Measurements from ENCODE around the gene MED8.

DNA sequence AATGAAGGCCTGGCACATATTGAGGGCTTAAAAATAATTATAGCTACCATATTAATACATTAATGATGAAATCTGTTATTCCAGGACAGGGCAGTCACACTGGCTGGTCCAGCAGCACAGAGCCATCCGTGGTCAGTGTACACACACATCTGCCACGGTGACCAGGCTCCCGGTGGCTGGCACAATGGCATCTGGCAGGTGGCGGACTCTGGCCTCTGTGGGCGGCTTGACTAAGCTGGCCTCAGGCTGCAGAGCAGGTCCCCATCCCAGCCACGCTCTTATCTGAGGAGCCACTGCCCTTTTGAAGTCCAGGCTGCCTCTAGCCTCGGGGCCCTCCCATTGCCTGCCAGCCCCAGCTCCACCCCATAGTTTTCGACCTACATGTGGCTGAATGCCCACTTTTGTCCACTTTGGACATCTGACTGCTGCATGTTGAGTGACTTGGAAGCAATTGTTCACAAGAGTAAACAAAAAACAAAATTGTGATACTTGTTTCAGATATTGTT is 29.9 kb upstream of the EDN2 start:
- PRO-cap = no peak
- RAMPAGE, long total RNA, 4 experiments = no peak in any of the 4 experiments

- PRO-cap = no peak
- RAMPAGE, long total RNA, 4 experiments = no peak in any of the 4 experiments
Measured at GRCh38 chr1:41536229-41536916, 51.9 kb upstream of the EDN2 start.

DNA sequence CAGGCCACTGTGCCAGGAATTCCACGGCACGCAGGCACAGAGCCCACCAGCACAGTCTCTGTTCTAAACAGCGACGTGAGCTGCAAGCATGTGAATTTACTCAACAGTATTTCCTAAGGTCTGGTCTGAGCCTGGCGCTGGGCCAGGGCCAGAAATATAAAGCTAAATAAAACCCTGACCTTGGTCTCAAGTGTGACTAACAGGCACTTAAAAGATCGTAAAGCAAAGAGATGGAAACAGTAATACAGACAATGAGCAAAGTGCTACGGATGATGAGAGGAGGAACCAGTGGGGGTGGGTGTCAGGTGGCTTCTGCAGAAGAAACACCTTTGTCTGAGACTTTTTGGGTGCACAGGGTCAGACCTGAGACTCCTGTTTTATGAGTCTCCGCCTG is 53.3 kb upstream of the EDN2 start:
- PRO-cap = no peak
- RAMPAGE, long total RNA, 4 experiments = no peak in any of the 4 experiments

DNA sequence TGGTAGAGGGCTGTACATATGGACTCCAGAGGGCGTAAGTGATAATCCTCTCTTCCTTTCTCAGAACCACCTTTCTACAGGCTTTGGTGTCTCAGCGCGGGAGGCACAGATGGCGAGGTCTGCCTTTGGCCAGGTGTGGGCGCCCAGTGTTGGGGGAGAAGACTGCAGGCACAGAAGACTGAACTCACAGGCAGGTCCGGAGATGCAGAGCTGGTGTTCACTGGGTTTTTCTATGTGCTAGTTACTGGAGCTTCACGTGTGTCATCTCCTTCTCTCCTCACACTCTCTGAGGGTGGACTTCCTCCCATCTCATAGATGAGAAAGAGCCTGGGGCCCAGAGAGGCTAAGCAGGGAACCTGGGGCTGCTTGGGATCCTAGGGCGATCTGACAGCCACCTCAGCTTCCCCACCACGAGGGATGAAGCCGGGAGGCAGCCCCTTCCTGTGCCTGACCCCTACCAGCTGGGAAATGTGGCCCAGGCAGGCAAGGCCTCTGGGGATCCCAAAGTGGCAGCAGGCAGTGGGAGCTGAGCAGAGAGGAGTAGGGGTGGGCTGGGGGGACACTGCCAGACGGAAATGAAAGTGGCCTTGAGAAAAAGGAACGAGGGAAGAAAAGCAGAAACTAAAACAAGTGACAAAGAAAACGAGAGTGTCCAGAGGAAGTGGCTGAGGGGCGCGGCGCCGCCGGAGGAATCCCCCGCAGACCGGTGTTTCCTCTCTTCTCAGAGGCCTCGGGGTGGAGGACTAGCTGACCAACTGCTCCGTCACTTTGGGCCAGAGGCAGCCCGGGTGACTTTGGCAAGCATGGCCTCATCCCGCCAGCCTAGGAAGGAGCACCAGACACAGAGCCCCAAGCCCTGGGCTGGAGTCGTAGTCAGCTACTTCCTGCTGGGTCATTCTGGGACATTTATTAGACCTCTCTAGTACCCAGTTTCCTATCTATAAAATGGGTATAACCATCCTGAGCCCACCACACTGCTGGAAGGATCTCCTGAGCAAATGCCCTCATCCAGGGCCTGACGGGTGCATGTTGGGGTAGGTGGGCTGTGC is 191.5 kb downstream of the HIVEP3 start:
- PRO-cap = no peak
- RAMPAGE, long total RNA, 4 experiments = no peak in any of the 4 experiments

DNA sequence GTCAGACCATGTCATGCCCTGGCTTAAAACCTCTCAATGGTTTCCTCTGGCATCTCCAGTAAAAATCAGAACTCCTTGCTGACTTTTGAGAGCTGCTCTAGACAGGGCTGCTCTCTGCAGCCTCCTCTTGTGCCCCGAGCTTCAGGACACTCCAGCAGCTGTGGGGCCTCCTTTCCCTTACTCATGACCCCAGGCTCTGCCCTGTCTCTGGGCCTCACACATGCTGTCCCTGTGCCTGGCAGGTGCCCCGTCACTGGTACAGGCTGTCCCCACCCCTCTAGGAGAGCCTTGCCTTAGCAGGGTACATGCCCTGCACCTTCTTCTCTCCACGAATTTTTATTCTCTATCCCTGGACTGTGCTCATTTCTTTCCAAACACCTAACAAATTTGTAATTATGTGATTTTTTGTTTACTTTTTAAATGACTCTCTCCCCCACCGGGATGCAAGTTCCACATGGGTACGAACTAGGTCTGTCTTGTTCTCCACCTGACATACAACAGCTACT is 43.2 kb downstream of the HIVEP3 start:
- PRO-cap = no peak
- RAMPAGE, long total RNA, 4 experiments = no peak in any of the 4 experiments

- PRO-cap = no peak
- RAMPAGE, long total RNA, 4 experiments = no peak in any of the 4 experiments
Measured at GRCh38 chr1:41882006-41882493, 36.7 kb downstream of the HIVEP3 start.

GRCh38 chr1:42173149-42173710 is 8.7 kb upstream of the GUCA2A start:
- PRO-cap = no peak
- RAMPAGE, long total RNA, 4 experiments = no peak in any of the 4 experiments

DNA sequence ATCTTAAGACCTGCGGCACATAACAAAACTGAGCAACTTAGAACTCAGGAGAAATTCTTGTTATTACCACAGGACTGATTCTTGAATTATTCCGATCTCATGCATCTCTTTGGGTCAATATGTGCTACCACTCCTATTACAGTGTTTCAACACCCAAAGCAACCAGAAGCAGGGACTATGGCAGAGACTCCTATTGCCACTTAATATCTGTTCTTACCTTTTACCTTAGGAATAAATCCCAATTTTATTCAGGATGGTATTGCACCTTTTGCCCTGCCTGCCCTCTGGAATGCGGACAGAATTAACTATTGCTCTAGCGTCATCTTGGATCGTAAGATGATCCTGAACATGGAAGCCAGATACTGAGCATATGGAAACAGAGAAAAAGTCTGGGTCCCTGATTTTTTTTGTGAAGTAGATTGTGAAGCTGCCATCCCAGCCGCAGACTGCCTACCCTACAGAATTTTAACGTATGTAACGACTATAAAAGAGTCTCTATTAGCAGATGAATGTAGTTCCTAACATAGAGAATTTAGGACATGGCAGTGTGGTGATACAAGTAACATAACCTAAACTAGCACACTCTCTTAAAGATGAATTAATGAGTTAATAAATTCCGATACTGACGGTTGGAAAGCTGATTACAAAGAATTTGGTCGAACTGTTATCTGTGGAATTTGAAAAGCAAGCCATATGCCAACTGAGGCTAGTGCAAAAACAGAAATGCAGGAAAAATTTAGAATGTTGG is 51.2 kb downstream of the FOXJ3 start:
- PRO-cap = no peak
- RAMPAGE, long total RNA, 4 experiments = no peak in any of the 4 experiments

GRCh38 chr1:42704276-42704665 is 22.1 kb downstream of the YBX1 start:
- PRO-cap = no peak
- RAMPAGE, long total RNA, 4 experiments = no peak in any of the 4 experiments

GRCh38 chr1:42705303-42705724 is 23.1 kb downstream of the YBX1 start:
- PRO-cap = no peak
- RAMPAGE, long total RNA, 4 experiments = no peak in any of the 4 experiments

GRCh38 chr1:42844341-42845299 is 1.8 kb upstream of the ZNF691 start:
- PRO-cap = no peak
- RAMPAGE, long total RNA, 4 experiments = no peak in any of the 4 experiments

GRCh38 chr1:42940692-42941635 is 17.7 kb downstream of the SLC2A1 start:
- PRO-cap = bidirectional peak, plus-strand start at chr1:42941234, minus-strand start at chr1:42941113
- RAMPAGE, long total RNA, 4 experiments = no peak in any of the 4 experiments

GRCh38 chr1:42953210-42953952 is 5.3 kb downstream of the SLC2A1 start:
- PRO-cap = bidirectional peak, plus-strand start at chr1:42953655, minus-strand start at chr1:42953536
- RAMPAGE, long total RNA, 4 experiments = no peak in any of the 4 experiments

GRCh38 chr1:42956789-42957696 is 1.6 kb downstream of the SLC2A1 start:
- PRO-cap = bidirectional peak, plus-strand start at chr1:42956935, minus-strand start at chr1:42956723; bidirectional peak, plus-strand start at chr1:42957414, minus-strand start at chr1:42957345
- RAMPAGE, long total RNA, 4 experiments = no peak in any of the 4 experiments

DNA sequence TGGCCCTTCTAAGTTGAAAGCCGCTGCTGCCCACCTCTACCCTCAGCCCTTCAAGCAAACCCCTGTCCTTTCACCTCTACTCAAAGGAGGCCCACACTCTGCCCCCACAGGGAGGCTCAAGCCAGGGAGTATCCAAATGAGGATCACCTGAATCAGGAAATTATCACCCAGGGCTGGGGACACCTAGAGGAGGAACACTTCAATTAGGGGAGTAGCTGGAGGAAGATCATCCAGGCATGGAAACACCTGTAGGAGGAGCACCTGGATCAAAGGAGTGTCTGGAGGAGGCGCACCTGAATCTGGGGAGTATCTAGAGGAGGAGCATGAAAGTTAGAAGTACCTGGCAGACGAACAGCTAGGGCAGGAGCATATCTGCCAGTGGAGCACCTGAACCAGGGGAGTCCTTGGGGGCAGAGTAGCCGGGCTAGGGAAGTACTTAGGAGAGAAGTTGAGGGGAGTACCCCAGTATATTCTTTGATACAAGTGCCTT is 1.4 kb downstream of the C1orf210 start:
- PRO-cap = no peak
- RAMPAGE, long total RNA, 4 experiments = no peak in any of the 4 experiments

GRCh38 chr1:43303116-43303783 is 2.5 kb downstream of the TIE1 start:
- PRO-cap = no peak
- RAMPAGE, long total RNA, 4 experiments = no peak in any of the 4 experiments

DNA sequence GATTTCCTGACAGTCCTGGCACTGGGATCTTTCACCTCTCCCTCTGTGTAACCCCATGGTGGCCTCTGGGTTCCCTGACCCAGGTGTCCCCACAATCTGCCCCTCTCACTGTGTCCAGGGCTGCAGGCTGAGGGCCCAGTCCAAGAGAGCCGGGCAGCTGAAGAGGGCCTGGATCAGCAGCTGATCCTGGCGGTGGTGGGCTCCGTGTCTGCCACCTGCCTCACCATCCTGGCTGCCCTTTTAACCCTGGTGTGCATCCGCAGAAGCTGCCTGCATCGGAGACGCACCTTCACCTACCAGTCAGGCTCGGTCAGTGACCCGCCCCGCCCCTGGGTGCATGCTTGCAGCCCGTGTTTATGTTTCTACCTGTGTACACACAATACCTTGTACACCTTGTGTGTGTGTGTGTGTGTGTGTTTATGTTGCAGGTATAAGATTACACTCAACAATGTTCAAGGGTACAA is 12.9 kb downstream of the TIE1 start:
- PRO-cap = no peak
- RAMPAGE, long total RNA, 4 experiments = no peak in any of the 4 experiments

- PRO-cap = bidirectional peak, plus-strand start at chr1:43389937, minus-strand start at chr1:43389788
- RAMPAGE, long total RNA, 4 experiments = start-site peak on the plus strand in 3 of 4 experiments, at chr1:43389880-43389966 at its widest, 36 to 165 reads per replicate; start-site peak on the minus strand in 4 of 4 experiments, at chr1:43389770-43389801 at its widest, 265 to 1,350 reads per replicate
Measured at GRCh38 chr1:43389139-43390074, at the start of gene MED8. Gene MED8 (minus strand): TSS chr1:43389800.

- PRO-cap = no peak
- RAMPAGE, long total RNA, 4 experiments = no peak in any of the 4 experiments
Measured at GRCh38 chr1:43452193-43452556, 1.6 kb downstream of the HYI start.

DNA sequence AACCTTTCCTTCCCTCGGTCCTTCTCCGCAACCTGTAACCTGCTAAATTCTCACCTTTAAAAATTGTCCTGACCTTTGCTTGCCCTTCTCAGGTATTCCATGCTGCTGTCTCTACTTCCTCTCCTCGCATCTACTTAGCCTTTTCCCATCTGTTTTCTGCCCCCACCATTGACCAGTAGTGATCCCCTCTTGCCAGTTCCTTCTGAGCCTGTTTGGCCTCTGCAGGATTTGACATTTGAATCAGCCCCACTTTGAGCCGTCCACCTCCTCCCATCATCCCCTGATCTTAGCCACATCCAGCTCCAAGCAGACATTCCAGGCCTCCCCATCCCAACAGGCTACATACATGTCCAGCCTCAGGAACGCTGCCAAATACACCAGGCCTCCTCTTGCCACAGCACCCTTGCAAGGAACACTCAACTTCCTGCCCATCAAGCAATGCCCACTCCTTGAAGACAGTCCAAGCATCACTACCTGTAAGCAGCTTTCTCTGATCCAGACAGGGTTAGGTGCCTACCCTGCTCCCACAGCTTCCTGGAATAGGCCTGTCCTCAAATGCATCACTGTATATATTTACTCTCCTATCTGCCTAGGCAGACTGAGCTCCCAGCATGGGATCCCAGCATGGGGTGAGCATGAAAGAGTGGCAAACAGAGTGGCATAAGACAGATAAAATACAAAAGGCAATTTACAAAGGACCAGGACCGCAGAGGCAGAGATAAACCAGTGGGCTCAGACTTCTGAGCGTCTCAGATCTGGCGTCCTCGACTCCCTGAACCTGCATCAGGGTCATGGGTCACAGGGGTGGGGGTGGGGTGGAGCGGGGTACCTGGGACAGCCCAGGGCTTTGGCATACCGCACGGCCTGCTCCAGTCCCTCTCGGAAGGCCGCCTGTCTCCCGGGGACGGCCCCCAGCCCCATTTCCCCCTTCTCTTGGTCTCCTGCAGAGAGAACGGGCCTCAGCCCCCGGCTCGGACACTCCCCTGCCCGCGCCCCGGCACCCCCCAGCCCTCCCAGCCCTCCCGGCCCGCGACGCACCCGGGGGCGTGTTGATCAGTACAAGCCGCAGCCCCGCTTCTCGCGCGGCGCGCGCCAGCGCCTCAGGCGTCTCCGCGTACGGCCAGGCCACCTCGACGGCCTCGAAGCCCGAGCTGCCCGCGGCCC is 792 bp downstream of the HYI start:
- PRO-cap = no peak
- RAMPAGE, long total RNA, 4 experiments = no peak in any of the 4 experiments